Colonic mucosa (tissue), 1 donor: Measurements from ENCODE around the gene RILP.

DNA sequence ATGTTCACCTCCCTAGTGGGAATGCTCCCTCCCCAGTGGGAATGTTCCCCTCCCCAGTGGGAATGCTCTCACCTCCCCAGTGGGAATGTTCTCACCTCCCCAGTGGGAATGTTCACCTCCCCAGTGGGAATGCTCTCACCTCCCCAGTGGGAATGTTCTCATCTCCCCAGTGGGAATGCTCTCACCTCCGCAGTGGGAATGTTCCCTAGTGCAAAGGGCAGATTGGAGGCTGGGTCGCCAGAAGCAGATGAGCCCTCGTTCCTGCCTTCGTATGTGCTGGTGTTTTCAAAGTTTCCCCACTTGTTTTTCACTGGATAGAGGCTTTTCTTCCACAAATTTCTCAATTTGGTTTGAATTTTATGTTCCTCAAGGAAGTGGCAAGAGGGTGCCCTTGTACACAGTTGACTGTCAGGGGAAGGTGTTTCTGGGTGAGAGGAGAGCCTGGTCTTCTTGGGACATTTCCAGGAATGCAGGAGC is 33.9 kb downstream of the TRARG1 start:
- PRO-cap = no peak

- PRO-cap = unidirectional peak, plus-strand start at chr17:1454986
These were observed 1.4 kb downstream of the CRK start for GRCh38 chr17:1454569-1455059.

- PRO-cap = bidirectional peak, plus-strand start at chr17:1456458, minus-strand start at chr17:1456267
These were observed 328 bp upstream of the CRK start for GRCh38 chr17:1456370-1456750.

DNA sequence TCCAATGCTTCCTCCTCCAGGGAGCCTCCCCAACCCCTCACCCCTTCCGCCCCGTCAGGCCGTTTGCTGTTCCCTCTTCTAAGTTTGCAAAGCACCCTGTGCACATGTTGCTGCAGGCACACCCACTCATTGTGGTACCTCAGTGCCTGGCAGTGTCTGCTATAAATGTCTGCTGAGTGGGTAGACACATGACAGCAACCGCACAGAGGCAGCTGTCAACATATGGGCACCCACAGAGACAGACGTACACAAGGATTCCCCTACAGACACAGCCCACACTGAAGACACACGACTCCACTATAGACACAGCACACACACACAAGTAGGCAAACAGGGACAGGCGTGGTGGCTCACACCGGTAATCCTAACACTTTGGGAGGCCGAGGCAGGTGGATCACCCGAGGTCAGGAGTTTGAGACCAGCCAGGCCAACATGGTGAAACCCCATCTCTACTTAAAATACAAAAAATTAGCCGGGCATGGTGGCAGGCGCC is 17.8 kb upstream of the CRK start:
- PRO-cap = no peak

DNA sequence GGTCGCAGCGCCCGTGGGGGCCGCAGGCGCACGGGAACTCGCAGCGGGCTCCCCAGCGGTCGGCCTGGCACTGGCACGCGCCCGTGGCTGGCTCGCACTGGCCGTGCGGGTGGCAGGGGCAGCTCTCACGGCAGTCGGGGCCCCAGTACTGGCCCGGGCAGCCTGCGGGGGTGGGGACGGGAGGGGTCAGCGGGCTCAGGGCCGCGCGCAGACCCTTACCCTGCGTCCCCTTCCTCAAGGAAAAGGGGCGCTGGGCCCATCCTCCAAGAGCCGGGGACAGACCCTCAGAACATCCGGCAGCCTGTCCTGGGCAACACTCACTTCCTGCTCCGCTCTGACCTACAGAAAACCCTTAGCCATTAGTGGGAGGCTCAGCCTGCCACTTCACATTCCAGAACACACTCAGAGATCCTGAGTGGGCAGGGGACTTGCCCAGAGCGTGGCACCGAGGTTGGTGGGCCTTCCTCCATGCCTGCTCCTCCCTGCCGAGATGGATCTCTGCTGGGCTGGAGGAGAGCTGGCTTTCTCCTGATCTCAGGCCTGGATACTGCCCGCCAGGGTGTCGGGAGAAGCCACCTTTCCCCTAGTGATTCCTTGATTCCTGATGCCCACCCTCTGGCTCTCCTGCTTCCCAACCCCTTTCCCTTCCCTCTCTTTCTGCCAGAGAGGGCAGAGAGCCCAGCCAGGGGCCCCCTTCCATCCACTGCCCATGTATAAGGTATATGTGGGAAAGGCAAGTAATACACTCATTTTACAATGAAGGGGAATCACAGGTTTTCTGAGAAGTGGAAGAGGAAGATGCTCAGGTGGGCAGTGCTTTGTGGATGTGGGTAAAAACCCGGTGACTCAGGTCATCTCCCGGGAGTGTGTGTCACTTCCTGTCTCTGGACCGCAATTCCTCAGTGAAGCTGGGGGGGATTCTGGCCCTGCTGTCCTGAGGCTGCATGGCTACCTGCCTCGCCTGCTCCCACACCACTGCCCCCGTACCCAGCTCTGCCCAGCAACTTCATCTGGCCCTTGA is 1.4 kb downstream of the SCARF1 start:
- PRO-cap = unidirectional peak, plus-strand start at position 902 of the sequence

DNA sequence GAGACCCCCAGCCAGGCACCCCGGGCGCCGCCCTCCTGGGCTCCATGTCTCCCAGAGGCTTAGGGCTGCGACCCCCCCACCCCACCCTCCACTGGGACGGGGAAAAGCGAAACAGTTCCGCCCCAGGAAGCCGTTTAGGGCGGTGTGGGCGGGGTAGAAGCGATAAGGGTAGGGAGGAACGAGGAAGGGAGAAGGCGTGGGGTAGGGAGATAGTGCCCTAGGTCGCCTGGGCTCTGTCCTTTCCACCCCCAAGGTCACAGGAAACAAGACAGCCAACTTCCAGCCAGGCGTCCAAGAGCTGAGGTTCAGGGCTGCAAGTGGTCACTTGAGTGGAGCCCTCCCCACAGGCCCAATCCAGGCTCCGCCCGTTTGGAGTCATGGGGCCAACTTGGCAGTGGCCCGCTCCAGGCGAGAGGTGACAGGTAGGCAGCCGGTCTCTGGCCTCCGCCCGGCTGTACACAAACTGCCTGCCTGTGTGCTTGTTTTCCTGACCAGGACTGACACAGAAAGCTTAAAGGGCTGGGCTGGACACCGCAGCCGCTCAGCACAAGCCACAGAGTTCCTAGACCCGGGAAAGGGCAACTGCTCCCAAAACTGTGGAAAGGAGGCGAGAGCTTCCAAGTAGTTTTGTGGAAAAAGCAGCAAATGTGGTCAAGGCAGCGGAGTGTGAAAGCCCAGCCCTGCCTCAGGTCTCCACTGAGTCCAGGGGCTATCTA is at the start of gene RILP:
Gene RILP (minus strand): TSS at position 108 of the 716 bp plus-strand sequence.
- PRO-cap = bidirectional peak, plus-strand start at position 407 of the sequence, minus-strand start at position 136 of the sequence; bidirectional peak, plus-strand start at position 514 of the sequence, minus-strand start at position 499 of the sequence

- PRO-cap = no peak
These were observed 6.7 kb upstream of the RILP start for GRCh38 chr17:1656283-1656847.

- PRO-cap = bidirectional peak, plus-strand start at chr17:1685060, minus-strand start at chr17:1684867
These were observed 223 bp upstream of the PRPF8 start for GRCh38 chr17:1684951-1685229.

GRCh38 chr17:1704462-1704840 is 5.7 kb downstream of the TLCD2 start:
- PRO-cap = no peak

- PRO-cap = no peak
These were observed 9.0 kb upstream of the SERPINF2 start for GRCh38 chr17:1733609-1734055.

DNA sequence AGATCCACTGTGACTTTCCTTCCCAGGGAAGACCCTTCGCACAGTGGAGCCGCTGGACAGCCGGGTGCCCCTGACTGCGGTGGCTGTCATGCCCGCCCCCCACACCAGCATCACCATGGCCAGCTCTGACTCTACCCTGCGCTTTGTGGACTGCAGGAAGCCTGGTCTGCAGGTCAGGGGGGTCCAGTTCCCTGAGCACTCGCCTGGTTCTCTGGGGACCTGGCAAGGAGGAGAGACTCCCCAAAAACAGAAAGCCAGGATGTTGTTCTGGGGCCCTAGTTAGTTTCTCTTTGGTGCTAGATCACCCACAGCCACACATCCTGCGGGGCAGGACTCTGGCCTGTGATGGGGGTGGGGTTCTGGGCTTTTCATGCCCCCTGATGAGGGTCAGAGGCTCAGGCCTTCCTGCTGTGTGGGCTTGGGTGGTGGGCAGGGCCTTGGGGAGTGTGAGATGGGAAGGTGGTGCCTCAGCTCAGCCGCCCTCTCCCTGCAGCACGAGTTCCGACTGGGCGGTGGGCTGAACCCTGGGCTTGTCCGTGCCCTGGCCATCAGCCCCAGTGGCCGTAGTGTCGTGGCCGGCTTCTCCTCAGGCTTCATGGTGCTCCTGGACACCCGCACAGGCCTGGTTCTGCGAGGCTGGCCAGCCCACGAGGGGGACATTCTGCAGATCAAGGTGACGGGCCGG is 7.0 kb upstream of the SERPINF2 start:
- PRO-cap = no peak

GRCh38 chr17:1754651-1755505 is 7.0 kb upstream of the SERPINF1 start:
- PRO-cap = no peak

DNA sequence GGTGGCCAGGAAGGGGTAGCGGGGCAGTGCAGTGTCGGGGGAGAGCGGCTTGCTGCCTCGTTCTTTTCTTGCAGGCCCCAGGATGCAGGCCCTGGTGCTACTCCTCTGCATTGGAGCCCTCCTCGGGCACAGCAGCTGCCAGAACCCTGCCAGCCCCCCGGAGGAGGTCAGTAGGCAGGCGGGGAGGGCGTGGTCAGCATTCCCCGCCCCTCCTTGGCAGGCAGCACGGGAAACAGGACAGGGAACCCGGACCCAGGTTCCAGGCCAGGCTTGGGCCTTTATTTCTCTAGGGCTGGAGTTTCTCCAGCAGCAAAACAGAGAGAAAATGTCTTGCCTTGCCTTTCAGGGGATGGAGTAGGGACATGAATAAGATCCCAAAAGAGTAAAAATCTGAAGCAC is 5.0 kb downstream of the SERPINF1 start:
- PRO-cap = no peak

- PRO-cap = no peak
These were observed 13.1 kb downstream of the SERPINF1 start for GRCh38 chr17:1775062-1775261.

- PRO-cap = no peak
These were observed 20.3 kb downstream of the SERPINF1 start for GRCh38 chr17:1782271-1782513.

GRCh38 chr17:1852054-1852898 is 22.5 kb downstream of the RPA1 start:
- PRO-cap = no peak

- PRO-cap = no peak
These were observed 13.9 kb downstream of the RTN4RL1 start for GRCh38 chr17:2011133-2011664.

- PRO-cap = no peak
These were observed 72.9 kb downstream of the HIC1 start for GRCh38 chr17:2127635-2128282.

GRCh38 chr17:2250521-2251253 is 52.9 kb downstream of the SMG6 start:
- PRO-cap = no peak

DNA sequence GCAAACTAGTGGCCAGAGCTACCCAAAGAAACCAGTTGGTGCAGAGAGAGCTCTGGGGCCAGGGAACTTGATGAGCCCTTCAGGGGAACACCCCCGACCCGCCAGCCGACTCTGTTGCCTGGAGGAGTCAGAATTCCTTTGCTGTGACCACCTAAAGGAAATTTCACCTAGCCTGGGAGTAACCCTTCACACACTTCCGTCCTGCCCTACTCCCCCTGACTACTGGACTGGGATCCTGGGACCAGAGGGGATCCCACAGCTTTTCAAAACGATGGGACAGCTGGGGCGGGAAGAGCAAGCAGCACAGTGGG is 18.9 kb downstream of the MNT start:
- PRO-cap = no peak